Metanephros (tissue), 2 donors: ENCODE data around the gene WTAP.

DNA sequence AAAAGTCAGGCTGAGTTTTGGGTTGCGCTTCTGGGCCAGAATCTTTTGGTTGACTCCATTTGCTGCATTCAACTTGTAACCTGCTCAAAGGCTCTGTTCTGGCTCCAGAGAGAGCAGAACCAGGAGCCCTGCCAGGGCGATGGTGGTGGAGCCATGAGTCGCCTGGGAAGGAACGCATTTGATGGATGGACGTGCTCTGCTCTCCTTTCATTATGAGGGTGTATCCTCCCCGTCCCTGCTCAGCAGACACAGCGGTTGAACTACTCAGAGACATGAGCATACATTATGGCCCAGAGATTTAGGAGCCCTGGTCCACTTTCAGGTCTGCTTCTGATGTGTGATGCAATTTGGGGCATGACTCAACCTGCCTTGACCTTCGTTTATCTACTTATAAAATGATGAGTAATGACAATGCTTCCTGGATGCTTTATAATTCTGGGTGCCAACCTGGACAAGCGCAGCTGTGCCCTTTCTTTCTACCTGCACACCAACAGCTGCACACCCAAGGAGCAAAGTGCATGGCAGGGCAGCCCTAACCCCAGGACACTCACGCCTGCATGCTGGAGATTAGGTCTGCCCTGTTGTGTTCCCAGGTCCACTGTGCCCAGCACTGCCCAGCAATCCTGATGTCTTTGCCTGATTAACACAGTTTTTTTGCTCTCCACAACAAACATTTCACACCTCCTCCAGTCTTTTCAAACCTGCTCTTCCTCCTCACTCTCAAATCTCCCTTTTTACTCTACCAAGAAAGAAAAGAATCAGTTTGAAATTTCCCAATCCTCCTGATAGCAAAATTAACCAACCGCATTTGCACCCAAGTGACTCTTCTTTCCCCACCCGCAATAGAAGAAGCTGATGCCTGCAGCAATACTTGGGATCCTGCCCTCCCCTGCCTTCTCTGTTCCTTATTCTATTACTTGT lies 81.3 kb downstream of the EZR start:
- RAMPAGE, long total RNA, result no peak

DNA sequence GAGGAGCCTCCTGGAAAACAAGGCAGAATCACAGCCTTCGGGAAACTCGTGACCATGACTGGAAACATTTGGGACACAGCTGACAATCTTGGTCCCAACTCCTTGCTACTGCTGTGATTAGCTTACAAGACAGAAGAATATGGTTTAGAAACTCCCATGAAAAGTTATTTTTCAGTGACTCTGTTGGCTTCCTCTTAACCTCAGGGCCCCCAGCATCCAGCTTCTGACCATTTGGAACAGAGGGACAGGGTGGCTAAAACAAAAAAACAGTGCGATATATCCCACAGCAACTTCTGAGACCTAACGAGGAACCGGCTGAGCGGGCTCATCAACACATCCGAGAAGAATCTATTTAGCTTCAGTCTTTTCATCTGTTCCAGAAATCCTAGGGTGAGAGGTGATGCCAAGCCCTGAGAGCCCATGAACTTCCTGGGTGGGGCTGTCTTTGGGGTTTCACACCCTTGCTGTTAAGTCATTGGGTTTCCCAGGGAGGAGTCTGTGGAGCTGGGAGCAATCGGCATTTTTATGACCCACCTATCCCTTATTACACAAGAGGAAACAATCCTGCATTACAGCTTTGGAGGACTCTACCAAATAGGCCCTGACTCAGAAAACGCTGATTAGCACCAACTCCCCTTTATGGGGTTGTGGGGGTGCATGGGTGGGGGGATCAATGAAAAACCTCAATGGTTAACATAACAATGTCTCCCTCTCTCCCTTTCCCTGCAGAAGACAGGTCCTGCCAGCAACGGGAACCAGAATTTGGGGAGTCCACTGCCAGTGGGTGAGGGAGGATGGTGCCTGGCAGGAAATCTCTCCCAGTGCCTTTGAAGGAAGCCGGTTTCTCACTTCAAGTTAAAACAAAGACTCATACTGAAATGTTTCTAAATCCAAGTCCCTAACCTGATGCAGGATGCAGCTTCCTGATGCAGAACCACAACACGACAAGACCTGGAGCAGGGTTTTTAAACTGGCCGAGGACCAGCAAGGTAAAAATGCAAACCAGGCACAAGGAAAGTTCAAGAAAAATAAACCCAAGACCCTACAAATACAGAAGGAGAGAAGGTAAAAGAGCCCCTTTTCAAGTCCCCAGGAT lies 46.3 kb downstream of the EZR start:
- RAMPAGE, long total RNA, result no peak

- RAMPAGE, long total RNA, result no peak
Measured at GRCh38 chr6:158818473-158819282, 490 bp downstream of the EZR start.

- RAMPAGE, long total RNA, result no peak
Measured at GRCh38 chr6:158826025-158826644, 7.0 kb upstream of the EZR start.

DNA sequence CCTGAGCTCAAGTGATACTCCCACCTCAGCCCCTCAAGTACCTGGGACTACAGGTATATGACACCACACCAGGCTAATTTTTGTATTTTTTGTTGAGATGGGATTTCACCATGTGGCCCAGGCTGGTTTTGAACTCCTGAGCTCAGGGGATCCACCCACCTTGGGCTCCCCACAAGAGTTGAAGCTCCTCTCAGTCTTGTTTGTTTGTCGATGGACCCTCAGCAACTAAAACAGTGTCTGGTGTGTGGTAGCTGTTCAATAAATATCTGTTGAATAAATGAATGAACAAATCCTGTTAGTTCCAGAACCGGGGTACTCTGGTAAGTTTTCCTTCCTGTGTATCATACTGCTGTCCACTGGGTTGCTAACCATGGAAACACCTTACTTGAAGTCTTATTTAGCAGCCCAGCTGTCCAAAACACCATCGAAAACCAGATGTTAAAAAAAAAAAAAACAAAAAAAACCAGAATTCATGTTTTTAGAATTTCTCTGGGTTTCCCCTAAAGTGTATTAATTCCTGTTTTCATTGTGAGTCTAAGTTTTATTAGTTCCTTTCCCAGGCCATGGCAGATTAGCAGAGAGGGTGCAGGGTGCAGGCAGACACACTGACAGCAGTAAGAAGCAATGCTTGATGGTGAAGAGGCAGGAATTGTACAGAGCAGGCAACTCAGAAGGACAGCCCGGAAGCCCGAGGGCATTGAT lies 7.8 kb upstream of the EZR start:
- RAMPAGE, long total RNA, result no peak

GRCh38 chr6:158865318-158866212 lies 46.4 kb upstream of the EZR start:
- RAMPAGE, long total RNA, result no peak

- RAMPAGE, long total RNA, result no peak
Measured at GRCh38 chr6:158907783-158908444, 88.7 kb upstream of the EZR start.

DNA sequence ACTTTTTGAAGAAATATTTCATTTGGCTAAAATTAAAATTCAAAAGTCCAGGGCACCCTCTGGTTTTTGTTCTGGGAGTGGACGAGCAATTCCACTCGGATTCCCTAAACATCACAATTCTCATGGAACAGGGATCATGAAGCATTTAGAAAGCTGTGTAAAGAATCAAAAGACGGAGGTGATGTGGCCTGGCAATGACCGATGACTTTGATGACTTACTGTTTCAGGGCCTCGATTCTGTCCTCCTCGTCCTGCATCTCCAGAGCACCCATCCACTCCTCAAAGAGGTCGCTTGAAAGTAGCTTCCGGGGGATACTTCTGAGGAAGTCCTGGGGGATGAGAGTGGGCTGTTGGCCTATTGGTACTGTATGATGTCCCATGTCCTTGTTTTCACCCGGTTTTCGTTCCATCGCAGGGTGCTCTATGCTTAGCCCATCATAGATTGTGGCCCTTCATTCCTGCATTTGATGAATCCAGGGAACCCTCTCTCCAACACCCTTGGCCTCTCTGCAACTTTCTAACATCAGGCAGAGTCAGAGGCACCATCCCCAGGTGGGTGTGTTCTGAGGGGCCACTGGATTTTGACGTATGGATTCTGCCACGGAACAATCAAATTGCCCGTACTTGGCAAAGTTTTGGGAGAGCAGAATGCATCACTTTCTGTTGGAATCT lies 4.2 kb downstream of the TAGAP start:
- RAMPAGE, long total RNA, result no peak

GRCh38 chr6:159043077-159043254 lies 1.8 kb downstream of the TAGAP start:
- RAMPAGE, long total RNA, result no peak

DNA sequence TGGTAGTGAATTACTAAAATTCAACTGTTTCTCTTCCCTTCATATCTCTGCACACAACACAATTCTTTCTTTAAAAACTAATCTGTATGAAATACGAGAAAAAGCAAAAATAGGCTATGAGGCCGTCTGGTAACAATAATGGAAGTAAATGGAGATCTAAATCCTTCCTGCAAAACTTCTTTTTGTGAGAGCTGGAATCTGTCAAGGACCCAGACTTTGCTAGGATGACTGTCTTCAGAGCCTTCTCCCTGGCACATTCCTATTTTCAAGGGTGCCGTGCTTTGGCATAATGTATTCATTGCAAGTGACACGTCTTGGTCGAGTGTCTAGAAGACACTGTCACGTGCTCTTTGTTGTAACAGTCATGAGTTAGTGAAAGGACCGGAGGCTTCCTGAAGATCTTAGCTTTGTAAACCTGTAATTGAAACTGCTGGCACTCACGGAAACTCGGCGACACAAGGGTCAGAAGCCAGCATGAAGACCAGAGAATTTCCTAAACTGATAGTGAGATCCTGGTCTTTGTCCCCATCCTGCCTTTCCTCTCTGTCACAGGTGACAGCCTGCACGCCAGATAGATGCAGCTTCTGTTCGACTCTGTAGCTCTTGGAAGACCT lies 19.6 kb upstream of the TAGAP start:
- RAMPAGE, long total RNA, result no peak

DNA sequence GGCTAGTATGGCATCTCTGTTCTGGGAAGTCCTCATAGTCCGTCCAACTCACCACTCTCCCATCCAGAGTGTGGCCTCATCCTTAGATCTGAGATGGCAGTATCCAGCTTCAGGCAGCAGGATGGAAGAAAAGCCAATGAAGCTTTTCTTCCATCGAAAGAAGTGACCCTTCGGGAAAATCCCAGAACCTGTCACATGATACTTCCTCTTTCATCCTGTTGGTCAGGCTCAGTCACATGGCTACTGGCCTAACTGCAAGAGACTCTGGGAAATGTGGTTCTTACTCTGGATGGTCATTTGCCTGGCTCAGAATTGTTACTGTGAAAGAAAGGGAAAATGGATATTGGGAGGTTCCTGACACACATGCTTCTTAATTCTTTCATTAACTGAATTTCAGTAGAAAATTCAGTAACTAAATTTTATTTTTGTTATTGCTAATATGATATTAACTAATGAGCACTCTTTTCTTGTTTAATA lies 29.5 kb upstream of the TAGAP start:
- RAMPAGE, long total RNA, result no peak

GRCh38 chr6:159106596-159107248 lies 61.9 kb upstream of the TAGAP start:
- RAMPAGE, long total RNA, result no peak

GRCh38 chr6:159125772-159126419 lies 43.3 kb upstream of the FNDC1 start:
- RAMPAGE, long total RNA, result no peak

GRCh38 chr6:159490687-159490995 lies 202.4 kb downstream of the SOD2 start:
- RAMPAGE, long total RNA, result no peak

GRCh38 chr6:159679815-159680688 lies 13.0 kb downstream of the SOD2 start:
- RAMPAGE, long total RNA, result no peak

DNA sequence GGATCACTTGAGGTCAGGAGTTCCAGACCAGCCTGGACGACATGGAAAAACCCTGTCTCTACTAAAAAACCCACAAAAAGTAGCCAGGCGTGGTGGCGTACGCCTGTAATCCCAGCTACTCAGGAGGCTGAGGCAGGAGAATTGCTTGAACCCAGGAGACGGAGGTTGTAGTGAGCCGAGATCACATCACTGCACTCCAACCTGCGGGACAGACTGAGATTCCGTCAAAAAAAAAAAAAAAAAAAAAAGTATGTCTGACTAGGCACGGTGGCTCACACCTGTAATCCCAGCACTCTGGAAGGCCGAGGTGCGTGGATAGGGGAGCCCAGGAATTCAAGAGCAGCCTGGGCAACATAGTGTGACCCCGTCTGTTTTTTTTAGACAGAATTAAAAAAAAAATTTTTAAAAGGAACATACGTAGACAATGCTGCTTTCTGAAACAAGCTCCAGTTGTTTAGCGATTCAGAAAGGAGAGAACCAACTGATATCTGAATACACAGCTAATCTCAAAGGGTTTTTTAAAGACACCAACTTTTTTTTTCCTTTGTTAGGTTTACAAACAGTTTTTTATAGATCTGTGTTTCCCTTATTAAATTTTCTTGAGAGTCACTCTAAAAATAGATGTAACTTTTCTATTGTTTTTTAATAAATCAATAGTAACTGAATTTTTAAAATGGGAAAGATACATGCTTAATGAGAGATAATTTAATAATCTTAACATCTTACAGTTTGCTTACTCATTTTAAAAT lies 2.8 kb downstream of the SOD2 start:
- RAMPAGE, long total RNA, result no peak

DNA sequence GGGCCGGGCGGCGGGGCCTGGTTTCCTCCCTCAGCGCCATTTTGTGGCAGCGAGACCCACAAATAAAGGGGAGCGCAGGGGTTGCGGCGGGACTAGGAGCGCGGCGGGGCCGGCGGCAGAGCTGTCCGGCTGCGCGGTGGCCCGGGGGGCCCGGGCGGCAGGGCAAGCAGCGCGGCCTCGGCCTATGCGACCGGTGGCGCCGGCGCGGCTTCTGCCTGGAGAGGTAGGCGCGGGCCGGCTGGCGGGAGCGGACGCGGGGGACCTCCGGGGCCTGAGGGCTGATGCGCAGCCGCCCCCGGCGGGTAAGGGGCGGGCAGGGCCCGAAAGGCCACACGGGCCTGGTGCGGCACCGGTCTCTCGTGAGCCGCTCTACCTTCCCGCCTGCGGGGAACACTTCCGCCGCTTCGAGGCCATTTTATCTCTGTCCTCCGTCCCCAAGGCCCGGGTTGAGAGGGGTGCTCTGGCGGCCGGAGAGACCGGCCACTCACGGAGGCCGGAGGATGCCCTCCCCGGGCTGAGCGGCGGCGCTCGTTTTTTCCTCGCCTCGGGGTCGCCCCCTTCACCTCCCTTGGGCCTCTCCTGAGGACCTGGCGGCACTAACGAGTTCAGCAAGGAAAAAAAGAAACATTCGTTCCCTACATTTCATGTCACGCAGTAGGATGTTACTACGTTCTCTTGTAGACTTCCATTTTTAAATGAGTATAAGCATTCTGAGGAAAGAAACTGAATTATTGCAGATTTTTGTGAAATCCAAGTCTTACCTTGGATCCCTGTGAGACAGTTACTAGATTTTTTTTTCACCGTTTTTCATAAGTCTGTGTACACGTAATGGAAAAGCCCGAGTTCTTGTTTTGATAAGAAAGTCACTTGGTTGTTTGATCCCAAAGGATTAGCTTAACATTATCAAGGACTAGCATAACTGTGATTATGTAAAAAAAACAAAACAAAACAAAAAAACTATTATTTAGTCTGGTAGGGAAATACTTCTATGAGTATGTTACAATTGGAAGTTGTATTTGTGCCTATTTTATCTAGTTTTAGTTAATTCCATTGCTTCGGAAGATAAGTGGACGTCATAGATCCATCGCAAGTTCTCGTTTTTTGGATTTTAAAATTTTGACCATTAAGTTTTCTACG lies at the start of gene WTAP:
WTAP (plus strand) TSS at position 26 of the 1,137 bp plus-strand sequence.
- RAMPAGE, long total RNA, result no peak

DNA sequence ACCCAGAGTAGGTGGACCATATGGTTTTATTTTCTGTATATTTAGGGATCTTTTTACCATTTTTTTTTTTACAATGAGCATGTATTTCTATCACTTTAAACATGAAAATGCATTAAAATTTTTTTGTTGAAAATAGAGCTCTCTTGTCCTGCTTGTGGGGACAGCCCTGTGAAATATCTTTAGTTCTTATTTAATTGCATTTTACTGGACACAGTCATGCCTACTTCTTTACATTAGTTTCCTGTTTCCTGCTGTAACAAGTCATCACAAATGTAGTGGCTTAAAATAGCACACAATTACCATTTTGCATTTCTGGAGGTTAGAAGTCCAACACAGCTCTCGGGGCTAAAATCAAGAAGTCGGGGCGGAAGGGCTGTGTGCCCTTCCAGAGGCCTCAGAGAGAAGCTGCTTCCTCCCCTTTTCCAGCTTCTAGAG lies 29.4 kb downstream of the PNLDC1 start:
- RAMPAGE, long total RNA, result no peak

GRCh38 chr6:159977400-159977847 lies 8.5 kb downstream of the IGF2R start:
- RAMPAGE, long total RNA, result no peak

GRCh38 chr6:160068137-160068794 lies 53.3 kb upstream of the SLC22A1 start:
- RAMPAGE, long total RNA, result no peak